Cardiac ventricle fibroblast (primary cell): ENCODE measurements around the genes IFNAR1, DNAJC28 and KCNE1.

GRCh38 chr21:32569233-32570193, 15.8 kb downstream of the TCP10L start:
- RAMPAGE, long total RNA: no peak

- RAMPAGE, long total RNA: no peak
These were observed 31.0 kb upstream of the IFNAR2 start for GRCh38 chr21:33198698-33199188.

- RAMPAGE, long total RNA: no peak
These were observed 14.7 kb downstream of the IFNAR2 start for GRCh38 chr21:33244266-33245038.

GRCh38 chr21:33282886-33283486, 16.8 kb downstream of the IL10RB start:
- RAMPAGE, long total RNA: no peak

DNA sequence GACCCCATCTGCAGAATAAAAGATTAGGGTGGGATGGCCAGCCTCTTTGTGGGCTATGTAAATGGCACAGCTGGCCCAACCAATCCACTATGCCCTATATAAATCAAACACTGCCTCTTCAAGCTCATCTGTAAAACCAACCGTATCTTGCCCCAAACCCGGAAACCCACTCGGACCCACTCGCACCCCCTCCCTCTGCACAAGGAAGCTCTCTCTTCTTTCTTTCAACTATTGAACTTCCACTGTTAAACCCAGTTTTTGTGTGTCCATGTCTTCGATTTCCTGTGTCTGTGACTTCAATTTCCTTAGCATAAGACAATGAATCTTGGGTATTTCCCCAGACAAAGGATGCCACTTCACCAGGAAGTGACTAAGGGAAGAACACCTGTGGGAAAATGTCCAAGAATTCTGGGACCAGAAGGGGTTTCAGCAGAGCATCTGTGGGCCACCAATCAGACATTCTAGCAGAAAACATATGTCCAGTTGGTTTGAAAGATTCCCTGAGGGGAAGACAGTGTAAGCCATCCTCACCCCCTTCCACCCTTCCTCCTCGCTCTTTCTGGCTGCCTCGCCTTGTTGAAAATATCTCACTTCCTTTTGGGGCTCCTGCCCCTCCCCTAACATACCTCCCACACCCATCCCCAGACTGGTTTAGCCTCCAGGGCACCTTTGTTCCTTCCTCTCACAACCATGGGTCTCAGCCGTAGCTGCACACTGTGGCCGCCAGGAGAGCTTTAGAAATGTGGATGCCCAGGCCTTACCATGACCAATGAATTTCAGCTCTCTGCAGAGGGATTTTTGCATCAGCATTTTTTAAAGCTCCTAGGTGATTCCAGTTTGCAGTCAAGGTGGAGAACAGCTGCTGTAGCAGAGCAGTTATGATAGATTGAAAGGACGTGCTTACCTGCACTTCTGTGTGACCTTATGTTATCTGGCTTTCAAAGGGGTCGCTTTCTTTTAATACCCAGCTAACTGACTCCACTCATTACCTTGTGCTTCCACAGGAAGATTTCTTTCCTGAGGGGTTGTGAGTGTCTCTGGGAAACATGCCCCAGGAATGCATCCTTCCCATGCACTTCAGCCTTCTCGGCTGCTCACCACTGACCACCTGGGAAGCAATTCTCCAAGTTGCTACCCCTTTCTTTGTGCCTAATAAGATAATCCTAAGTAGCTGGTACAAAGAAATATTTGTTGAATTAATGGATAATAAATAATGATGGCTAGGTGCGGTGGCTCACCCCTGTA, 25.4 kb upstream of the IFNAR1 start:
- RAMPAGE, long total RNA: no peak

DNA sequence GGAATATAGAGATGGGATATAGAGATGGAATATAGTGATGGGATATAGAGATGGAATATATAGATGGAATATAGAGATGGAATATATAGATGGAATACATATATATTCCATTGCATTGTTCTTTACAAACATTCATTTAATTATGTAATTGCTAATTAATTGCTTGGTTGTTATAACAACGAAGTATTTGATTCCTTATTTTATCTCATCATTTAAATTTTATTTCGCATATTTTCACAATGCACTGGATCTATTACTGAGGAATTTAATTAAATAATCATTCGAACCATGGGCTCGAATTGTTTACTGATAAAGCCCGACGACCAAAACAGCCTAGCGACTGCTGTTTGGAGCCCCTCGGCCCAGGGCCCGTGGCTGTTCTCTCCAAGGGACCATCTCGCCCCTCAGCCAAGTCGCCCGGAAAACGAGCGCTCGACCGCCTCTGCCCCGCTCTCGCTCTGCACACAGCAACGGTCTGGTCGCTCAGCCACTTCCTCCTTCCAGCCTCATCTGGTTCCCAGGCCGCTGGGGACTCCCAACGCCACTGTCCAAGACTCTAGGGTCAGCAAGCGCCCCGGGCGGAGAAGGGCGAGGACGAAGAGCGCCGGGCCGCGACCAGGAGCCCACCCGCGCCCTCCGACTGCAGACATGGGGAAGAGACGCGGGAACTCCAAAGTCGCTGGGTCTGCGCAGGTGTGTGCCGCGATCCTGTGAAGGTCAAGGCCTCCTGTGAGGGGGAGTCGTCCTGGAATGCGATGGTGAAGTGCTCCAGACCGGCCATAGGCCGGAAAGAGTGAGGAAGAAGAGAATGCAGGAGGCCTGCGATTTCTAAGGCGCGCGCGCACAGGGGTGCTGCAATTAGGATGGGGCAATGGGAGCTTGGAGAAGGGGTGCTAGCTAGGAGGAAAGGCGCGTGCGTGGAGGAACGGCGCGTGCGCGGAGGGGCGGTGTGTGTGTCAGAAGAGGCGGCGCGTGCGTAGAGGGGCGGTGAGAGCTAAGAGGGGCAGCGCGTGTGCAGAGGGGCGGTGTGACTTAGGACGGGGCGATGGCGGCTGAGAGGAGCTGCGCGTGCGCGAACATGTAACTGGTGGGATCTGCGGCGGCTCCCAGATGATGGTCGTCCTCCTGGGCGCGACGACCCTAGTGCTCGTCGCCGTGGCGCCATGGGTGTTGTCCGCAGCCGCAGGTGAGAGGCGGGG, at the start of gene IFNAR1:
Gene IFNAR1 (plus strand): TSS at position 1,025 of the 1,199 bp plus-strand sequence.
- RAMPAGE, long total RNA: no peak

GRCh38 chr21:33371217-33371703, 32.0 kb upstream of the IFNGR2 start:
- RAMPAGE, long total RNA: no peak

DNA sequence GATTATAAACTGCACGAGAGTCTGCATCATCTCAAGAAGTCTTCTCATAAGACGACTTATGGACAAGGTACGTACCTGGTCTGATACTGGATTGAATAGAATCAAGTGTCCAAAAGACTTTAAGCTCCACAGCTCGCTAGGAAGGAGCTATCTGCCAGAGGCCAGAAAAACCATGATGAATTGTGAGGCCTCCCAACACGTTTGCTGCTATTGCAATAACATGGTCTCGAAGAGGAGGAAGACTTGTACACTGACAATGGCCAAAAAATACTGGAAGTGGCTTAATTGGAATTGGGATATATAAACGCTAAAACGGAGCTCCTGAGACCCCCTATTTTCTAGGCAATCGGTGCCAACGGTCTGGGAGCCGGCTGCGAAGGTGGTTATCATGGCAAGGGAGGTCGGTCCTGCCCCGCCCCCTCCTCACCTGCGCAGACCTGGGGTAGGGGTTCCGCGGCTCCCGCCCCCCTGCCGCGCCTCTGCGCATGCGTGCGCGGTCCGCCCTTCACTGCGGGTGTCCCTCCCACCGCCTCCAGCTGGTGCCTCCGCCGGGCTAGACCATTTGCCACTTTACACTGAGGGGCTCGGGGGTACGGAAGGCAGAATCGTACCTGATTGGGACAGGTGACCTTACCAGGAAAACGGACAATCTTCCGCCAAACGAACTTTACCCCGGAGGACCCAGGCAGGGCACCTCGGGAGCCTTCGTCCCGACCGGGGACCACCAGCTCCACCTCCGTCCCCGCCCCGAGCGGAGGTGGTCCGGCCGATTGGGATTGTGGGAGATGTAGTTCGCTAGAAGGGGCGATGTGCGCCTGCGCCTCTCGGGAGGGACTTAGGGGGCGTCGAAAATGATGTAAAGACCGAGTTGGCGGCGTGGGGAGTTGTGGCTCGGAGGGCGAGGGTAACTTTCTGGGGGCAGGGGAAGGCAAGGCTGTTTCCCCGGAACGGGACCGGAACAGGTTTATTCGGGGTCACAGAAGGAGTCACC, at the start of gene DNAJC28:
Gene DNAJC28 (minus strand): TSS at position 726 of the 991 bp plus-strand sequence.
- RAMPAGE, long total RNA: no peak

DNA sequence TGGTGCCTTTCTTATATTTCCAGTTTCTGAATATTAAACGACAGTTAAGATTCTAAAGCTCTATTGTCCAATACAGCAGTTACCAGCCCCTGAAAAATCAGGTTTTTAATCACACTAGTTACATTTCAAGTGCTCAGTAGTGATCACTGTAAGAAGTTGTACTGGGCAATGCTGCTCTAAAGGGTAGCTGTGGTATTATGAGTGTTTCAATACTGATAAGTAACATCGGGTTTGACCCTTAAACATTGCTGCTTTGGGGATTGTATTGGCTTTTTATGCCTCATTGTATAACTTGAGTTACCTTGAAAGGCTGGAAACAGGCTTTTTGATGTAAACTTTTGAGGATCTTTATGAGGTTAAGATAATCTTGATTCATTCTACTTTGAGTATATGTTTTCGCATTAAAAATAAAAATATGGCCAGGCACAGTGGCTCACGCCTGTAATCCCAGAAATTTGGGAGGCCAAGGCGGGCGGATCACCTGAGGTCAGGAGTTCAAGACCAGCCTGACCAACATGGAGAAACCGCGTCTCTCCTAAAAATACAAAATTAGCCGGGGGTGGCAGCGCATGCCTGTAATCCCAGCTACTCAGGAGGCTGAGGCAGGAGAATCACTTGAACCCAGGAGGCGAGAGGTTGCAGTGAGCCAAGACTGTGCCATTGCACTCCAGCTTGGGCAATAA, 21.5 kb downstream of the SON start:
- RAMPAGE, long total RNA: no peak

DNA sequence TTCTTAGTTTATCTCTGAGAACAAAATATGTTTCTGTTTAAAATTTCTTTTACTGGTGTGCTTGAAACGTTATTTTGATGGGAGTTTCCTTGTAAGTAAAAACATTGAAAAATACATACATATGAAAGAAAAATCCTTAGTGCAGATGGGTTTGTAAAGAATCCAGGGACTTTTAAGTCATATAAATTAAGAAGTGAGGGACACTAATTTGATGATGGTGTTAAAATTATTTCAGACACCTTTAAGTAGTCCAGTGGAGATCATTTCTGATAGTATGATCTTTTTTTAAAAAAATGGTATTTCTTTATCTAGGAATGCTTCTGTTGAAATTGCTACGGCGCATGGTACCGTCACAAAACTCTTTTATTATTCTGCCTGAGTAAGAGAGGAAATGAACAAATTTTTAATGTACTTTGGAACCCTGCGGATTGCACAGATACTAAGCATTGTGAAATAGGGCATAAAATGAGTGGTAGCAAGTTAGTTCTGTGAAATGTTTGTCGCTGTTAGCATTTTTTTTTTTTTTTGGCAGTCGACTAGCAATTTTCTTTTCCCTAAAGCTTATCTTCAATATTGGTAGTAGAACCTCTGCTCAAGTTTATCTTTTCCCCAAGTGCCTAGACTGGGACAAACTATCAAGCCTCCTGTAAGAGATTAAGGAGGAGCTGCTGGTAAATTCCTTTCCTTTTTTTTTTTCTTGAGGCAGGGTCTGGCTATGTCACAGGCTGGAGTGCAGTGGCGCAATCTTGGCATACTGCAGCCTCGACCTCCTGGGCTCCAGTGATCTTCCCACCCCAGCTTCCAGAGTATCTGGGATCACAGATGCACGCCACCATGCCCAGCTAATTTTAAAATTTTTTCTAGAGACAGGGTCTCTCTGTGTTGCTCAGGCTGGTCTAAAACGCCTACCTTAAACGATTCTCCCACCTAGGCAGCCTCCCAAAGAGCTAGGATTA, 2.1 kb downstream of the ITSN1 start:
- RAMPAGE, long total RNA: no peak

DNA sequence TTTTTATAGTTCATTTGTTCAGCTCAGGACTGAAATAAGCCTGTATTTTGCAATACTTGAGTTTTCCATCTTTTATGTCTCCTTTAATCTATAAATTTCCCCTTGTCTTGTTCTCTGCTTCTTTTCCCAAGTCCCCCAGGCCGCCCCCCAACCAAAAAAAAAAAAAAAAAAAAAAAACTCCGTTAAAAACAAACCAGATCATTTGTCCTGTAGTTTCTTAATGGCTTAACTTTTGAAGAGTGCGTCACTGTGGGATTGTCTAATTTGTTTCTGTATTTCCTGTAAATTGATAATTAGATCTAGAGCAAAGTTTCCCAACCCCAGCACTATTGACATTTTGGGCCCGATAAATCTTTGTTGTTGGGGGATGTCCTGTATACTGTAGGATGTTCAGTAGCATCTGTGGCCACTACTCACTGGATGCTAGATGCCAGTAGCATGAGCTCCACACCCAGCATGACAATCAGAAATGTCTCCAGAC, 120.8 kb downstream of the ITSN1 start:
- RAMPAGE, long total RNA: no peak

GRCh38 chr21:33948154-33949156, 32.9 kb upstream of the ATP5PO start:
- RAMPAGE, long total RNA: no peak

GRCh38 chr21:33951602-33952272, 36.1 kb upstream of the ATP5PO start:
- RAMPAGE, long total RNA: no peak

- RAMPAGE, long total RNA: no peak
These were observed 59.8 kb upstream of the ATP5PO start for GRCh38 chr21:33975292-33975991.

DNA sequence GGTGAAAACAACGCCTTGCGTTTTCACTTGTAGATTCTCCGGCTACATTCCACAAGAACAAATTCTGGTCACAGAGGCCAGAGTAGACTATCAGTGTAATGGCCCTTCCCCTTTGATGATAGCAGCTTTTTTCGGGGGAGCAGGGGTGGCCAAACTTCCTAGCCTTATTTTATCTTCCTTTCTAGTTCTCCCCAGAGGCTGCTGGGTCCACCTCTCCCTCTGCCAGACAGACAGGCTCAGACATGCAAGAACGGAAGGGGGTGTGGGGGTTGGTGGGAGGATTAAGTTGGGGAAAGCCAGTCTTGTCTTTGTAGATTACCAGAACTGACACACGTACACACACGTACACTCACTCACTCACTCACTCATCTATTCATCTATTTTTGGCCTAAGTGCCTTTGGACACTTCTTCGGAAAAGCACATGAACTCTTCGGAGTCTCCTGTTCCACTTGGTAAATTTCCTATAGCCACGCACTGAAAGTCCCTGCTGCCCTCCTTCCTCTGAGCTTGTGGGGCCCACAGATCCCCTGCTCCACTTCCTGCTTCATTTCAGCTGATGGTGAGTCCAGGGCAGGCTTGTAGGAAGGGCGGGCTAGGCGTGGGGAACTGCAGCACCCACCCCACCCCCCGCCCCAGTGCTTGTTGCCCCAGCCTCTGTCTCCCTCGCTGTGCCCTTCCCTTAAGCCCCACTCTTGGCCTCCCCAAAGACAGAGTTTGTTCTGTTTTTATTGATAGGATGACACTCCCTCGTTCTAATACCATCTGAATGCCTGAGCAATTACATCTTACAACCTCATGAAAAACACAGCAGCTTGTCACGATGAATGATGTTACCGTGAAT, 60.6 kb upstream of the ATP5PO start:
- RAMPAGE, long total RNA: no peak

- RAMPAGE, long total RNA: no peak
These were observed 131.0 kb downstream of the MRPS6 start for GRCh38 chr21:34204444-34204690.

DNA sequence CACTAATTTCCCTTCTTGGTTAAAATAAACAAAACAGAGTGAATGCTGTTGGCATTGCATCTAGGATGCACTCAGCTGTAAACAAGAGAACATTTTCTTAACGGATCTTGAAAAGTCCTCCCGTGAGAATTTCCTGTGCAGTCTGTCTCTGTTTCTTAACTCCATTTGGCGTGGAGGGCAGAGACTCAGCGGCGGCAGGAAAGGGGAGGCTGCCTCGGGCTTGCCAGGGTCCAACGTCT, 142.0 kb upstream of the KCNE2 start:
- RAMPAGE, long total RNA: no peak

GRCh38 chr21:34345933-34346455, 17.8 kb upstream of the KCNE2 start:
- RAMPAGE, long total RNA: no peak

DNA sequence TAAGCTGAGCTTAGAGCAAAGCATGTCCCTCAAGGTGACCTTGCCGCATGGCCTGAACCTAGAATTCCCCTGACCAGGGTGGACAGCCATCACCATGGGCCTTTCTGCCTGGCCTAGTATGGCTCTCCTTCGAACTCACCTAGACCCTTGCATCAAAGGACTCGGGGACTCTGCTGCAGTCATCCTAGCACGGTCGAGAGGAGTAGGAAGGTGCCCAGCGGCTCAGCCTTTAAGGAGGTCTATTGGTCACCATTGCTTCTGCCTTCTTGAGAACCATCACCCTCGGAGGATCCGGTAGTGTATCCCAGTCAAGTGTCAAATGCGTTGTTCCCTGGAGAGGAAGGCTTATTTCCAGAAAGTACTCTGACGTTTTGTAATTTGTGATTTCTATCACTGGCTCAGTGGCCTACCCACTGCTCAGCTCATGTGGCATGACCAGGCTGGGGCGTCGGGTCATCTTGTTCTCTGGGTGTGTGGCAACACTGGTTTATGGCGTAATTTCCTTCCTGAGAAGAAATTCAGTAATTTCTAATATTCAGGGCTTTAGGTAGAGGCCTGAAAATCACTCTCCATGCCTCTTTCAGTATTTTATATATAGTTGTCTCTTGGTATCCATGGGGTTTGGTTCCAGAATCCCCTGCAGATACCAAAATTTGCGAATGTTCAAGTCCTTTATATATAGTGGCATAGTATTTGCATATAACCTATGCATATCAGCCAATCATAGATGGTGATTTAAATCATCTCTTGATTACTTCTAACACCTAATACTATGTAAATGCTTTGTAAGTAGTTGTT, at the start of gene KCNE1:
Gene KCNE1 (minus strand): TSS at position 323 of the 798 bp plus-strand sequence.
- RAMPAGE, long total RNA: no peak

DNA sequence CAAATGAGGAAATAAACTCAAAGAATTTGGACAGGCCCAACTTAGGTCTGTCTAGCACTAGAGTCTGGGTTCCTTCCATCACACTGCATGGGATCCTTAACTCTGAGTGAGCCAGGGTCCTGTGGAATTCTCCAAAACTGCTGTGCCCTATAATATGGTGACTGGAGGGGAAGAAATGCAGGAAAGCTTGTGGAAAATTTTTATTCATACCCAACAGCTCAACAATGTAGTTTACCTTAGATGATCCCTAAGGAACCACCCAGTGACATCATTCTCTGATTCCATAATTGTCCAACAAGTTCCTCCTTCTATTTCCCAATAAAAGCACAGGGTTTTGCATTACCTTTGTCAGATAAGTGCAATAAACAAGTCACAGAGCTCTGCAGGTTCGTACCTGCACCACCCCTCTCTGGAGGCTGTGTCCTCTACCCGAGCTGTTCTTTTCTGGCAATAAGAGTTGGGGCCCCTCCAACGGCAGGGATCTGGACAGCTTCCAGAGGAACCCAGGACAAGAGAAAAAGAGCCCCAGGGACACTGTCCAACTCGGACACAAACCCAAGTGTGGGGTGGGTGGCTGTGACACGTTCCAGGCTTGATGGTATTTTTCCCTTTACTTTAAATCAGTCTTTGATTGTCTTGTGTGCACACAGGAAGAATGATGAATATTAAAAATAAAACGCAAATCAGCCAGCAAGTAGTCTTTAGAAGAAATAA, 38.9 kb downstream of the RCAN1 start:
- RAMPAGE, long total RNA: no peak